ENCODE data around the genes ATL1, ABHD12B and TRIM9.

- RRBS = no CpG with 5 or more reads among the region's 8 CpGs
These were observed 1.2 kb downstream of the KLHDC2 start for GRCh38 chr14:49769049-49769571.

DNA sequence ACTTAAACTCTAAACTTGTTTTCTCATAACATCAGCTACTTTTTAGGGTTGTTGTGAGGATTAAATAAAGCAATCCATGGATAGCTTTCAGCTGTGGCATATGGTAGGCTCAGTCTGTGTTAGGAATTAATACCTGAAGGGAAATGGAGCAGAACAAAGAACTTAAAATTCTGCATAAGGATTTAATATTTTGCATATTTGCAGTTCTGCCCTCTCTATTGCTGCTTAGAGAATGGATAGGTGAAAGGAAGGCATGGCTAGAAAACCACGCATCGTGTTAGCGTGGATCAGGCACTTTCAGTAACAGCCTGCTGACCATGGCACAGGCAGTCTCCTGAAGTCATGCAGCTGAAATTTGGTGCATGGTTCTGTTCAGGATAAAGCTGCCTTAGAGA is 2.7 kb downstream of the KLHDC2 start:
- RRBS = no CpG with 5 or more reads among the region's 3 CpGs

DNA sequence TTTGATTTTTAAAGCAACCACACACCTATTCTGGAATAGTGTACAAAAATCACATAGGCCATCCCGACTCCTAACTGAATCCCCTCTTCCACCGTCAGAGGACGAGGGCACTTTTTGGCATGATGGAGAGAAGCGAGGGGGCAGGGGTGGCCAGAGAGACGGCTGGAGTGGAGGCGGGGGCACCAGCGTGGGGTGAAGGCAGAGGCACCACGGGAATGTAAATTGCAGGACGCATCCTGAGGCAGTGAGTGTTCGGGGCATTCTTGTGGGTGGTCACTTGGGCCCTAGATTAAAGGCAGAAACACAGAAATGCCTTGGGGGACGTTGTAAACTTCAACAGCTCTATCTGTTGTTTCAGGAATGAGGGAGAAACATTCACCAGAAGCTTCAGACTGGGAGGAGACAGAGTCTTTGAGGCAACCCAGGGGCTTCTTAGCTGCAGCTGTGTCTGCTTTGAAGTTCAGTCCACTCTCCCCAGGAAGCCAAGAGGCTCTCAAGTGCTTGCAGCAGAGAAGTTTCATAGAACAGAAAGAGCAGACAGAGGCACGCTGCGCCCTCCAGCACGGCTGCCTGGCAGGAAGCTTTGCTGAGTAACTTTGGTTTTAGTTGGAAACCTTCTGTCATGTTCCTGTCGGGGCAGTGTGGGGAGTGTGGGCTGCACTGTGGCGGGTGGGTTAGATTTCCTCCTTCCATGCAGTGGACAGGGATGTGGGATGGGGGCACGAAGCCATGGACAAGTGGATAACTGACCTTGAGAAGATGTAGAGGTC is 107.4 kb downstream of the ARF6 start:
- RRBS = no CpG with 5 or more reads among the region's 17 CpGs

DNA sequence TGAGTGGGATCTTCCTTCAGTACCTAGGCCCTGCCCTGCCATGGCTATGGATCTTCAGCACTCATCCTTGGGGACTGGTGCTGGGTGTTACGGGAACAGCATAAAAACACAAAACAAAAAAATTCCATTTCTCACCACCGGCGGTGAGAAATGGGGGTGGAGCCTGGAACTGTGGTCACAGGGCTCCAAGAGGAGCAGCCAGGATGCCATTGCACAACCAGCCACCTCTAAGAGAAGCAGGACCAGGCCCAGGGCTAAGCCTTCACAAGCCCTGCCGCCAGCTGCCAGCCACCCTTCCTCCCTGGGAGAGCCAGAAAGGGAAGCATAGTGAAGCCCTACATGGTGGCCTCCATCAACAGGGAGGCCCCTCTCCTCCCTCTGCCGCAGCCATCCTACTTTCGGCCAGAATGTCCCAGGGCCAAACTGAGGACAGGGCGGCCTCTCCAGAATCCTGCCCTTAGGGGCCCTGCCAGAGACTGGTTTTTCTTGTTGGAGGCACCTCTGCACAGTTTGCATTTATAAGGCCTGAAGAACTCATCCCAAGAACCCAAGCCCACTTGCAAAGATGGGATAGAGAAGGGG is 76.5 kb downstream of the VCPKMT start:
- RRBS = no CpG with 5 or more reads among the region's 7 CpGs

DNA sequence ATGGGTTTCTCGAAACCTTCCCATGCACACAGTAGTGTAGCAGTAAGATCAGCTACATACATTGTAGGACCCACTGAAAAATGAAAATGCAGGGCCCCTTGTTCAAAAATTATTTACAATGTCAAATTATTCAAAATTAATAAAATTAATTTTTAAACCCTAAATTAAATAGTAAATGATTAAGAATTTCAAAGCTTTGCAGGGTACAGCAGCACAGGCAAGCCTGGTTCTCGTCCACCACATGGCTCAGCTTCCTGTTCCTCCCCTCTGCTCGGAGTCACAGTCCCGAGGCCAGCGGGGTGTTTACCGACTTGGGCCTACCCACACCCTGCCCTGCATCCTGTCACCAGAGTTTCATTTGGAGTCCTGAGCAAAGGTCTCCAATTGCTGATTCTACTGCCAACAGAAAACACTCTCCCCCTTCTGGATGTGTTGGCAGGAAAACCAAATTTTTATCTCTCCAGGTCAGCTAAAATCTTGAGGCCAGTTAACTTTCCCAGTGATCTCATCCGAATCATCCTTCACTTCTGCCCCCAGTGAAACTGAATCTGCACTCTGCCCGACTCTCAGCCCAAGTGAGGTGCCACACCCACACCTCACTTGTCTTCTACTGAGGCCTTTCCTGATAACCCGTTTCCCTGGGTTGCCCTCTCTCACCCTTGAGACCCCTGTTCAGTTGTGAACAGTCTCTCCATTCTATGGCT is 71.3 kb downstream of the VCPKMT start:
- RRBS = no CpG with 5 or more reads among the region's 9 CpGs

- RRBS = no CpG with 5 or more reads among the region's 9 CpGs
These were observed 1.1 kb downstream of the SOS2 start for GRCh38 chr14:50230177-50230819.

DNA sequence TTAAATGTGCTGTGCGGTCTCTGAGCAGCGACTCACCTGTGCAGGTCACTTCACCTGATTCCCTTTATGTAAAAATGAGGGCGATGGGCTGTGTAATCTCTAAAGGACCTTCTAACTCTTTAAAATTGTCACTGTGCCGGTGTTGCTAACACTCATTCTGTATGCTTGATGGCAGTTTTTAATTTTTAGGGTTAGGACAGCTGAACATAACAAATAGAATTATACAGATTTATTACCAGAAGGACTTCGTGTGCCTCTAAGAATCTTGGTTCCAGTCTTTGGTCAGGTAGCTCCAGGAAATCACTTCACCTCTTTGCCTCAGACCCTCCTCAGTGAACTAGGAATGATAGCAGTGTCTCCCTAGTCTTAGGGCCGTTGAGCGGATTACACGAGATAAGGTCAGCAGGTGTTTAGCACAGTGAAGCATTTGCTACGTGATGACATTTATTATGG is 919 bp downstream of the DMAC2L start:
- RRBS = no CpG with 5 or more reads among the region's 9 CpGs

- RRBS = 16% methylated on average over 19 of the region's 70 CpGs
These were observed at the start of gene ATL1 for GRCh38 chr14:50559912-50560902. ATL1 (plus strand) TSS chr14:50560145.

DNA sequence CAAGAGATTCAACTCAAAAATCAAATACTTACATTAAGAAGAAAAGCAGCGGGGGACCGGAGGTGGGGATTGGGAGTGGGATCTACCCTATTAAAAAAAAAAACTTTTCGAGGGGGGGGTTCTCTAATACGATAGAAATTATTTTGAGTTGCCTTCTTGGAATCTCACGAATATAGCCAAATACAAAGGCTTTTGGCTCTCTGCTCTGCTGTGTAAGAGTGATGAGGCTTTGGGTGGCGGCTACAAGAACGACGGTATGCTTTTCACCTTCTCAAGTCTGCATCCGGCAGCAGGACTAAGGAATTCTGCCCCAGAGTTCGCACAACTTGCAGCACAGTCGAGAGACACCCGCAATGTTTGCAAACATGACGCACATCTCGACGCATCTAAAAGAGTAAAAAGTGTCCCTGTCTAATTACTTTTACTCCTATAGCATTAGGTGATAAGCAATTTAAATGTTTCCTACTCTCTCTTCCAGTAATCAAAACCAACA is 945 bp downstream of the SAV1 start:
- RRBS = no CpG with 5 or more reads among the region's 15 CpGs

DNA sequence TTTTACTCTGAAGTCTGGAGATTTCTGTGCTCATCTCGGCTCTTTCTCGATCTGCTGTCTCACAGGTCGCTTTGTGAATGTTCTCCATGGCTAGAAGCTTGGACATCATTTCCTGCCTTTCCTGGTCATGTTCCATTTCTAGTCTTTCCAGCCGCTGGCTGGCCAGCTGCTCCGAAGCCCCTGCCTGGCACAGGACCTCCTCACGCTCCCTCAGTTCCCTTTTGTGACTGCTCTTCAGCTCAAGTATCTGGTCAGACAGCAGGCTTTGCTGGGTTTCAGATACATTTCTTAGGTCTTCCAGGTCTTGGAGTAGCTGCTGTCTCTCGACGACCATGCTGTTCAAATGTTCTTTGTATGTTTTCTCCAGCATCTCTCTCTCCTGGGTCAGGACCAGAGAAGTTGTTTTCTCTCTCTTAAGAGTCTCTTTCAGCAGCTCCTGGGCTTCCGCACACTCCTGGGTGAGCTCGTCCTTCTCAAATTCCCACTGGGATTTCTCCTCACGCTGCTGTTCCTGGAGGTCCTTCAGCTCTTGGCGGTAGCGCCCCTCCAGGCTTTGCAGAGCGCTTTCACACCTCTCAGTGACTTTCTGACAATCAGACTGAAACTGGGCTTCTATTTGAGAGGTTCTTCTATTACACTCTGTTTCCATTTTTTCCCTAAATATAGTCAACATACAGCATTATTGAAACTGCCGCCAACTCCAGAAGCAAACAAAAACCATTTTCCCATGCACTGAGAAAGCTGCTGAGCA is 72.8 kb downstream of the NIN start:
- RRBS = no CpG with 5 or more reads among the region's 15 CpGs

GRCh38 chr14:50759674-50760662 is 71.0 kb downstream of the NIN start:
- RRBS = no CpG with 5 or more reads among the region's 16 CpGs

DNA sequence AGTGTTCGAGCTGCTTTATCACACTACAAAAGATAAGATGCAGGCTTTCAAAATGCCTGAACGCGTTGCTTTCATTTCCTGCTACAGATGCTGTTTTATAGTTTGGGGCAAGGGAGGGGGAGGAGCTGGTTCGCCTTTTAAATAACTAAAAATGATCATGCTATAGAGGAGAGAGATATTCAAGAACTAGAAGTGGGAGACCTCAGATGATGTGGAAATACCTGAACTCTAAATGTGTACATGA is 38.8 kb downstream of the NIN start:
- RRBS = no CpG with 5 or more reads among the region's 4 CpGs

DNA sequence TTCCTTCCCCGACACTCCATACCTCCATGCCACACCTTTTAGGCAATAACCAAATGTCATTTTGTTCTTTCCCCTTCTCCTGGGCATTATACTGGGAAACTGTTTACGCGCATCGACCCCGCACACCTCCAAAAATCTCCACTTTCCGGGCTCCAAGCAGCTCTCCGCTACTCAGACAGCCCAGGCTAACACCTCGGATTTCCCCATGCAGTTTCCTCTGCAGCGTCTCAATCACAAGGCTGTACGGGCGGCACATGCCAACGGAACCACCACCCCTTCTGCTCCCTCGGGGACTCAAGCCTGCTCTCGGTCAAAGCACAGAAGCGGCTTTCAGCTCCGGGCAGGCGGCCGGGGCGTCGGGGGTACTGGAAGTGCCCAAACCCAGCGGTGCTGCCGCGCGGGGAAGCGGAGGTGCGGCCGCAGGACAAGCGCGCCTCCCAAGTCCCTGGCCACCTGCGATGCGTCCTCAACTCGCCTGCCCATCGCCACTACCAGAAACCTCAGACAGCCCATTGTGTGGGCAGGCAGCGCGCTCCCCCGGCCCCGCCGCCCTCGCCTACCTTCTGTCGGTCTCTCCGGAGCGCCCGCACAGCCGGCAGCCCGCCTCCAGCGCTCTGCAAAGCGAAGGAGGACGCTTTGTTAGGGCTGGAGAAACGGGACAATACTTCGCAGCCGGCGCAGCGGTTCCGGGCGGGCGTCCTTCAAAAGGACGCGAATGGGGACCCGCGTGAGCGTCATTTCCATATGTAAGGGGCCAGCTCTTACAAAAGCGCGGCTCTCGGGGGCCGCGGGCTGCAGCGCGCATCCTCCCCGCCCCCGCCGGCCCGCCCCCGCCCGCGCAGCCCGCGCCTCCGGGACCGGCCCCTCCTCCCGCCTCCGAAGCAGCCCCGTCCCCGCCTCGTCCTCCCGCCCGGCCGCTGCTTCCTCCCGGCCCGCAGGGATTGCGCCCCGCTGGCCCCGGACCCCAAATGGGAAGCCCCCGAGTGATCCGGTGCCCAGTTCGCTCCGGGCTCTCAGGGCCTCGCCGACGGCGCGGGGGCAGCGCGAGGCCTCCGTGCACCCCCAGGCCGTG is 722 bp downstream of the NIN start:
- RRBS = 3% methylated on average over 30 of the region's 105 CpGs

GRCh38 chr14:50871861-50872308 is at the start of gene ABHD12B:
ABHD12B (plus strand) TSS chr14:50872053.
- RRBS = 97% methylated on average over 22 of the region's 53 CpGs

GRCh38 chr14:50926842-50927319 is 17.4 kb downstream of the PYGL start:
- RRBS = no CpG with 5 or more reads among the region's 2 CpGs

DNA sequence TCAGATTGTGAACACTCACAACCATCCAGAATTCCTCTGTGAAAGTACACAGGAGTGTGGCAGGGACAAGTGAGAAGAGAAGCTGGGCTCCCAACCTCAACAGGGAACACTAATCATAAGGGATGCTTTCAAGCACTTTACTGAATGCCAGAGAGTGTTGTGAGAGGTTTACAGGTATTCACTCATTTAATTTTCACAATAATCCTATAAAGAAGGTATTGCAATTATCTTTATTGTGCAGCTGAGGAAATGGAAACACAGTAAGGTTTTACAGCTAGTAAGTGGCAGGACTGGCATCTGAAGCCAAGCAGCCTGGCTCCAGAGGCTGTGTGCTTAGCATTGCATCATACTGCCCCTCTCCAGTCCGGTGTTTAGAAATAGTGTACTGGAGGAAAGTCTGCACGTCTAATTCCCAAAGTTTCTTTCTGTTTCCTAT is 60.2 kb upstream of the PYGL start:
- RRBS = no CpG with 5 or more reads among the region's 2 CpGs

DNA sequence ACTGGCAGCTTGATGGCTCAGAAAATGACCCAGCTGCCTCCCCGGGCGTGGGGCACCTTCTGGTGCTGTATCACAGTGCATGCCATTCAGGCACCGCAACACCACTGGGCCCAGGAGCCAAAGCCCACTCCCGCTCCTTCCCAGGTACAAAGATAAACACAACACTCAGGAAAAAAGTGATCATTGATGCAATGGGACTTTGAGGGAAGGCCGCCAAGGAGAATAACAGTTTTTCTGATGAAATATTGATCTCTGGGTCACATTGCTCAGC is 65.7 kb downstream of the TRIM9 start:
- RRBS = no CpG with 5 or more reads among the region's 5 CpGs

- RRBS = 57% methylated on average over 9 of the region's 74 CpGs
These were observed at the start of gene TRIM9 for GRCh38 chr14:51095014-51095848. TRIM9 (minus strand) TSS chr14:51095105.

DNA sequence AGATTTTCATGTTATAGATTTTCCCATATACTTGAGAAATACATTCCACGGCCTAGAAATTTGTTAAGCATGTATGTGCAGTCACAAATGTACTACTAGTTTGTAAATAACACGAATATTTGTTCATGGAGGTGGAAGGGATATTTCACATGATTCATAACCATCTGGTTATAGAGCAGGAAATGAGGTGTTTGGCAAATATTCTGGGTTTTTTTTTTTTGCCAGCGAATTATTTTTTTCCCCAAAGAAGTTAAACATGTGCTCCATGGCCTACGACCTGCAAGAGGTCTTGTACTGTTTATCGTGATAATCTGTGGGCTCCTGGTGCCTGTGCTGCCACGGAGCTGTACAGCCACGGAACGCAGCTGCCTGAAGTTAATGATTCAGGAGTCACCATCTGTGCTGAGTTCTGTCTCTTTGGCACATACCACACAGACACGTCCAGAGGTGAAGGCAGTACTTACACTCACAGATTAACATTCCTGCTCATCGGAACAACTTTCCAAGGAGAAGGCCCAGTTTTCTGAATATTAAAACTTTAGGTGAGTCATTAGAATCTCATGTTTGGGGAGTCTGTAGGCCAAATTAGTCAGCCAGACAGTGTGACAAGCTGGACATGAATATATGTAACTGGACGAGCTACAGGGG is 156.3 kb downstream of the TMX1 start:
- RRBS = no CpG with 5 or more reads among the region's 11 CpGs

DNA sequence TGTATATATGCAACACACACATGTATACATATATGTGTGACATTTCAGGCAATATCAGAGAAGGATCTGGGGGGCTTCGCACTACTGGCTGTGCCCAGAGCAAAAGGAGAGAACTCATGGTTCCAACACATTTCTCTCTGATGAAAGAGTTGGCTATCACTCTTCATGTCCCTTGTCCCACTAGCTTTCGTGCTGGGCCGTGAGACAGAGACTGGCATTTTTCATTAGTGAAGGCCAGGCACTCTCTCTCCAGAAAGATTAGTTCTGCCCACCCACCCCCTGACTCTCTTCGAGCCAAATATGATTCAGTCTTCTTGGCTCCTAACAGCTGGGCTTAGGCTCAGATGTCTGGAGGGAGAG is 5.3 kb upstream of the GNG2 start:
- RRBS = no CpG with 5 or more reads among the region's 4 CpGs

Data from CMK (cell line).